ENCODE data around the gene SERINC2.

DNA sequence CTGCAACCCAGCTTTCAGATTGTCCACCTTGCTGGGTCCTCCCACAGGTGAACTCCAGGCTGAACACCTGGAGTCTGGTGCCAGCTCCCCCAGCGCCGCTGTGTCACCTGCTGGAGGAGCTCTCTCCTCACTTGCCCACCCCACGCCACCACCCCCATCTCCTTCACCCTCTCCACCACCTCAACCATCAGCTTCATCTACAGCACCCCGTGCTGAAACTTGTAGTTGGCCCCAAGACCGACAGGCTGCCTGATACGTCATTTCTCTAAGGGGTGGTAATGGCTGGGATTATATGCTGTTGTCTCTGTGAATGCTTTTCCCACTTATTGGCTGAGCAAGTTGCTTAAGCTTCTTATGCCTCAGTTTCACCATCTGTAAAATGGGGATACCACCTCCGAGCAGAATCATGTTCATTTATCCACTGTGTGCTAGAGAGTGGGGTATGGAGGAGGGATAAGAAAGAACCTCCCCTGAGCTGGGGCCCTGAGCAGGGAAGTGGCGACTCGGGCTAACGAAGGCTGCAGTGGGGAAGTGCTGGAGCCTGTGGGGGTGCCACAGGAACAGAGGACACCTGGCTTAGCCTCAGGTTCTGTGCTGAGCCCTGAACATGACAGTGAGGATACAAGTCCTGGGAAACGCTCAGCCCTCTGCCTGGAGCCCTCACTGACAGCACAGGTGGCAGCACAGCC, 3.1 kb downstream of the MATN1 start:
- PRO-cap, result no peak

GRCh38 chr1:30746287-30747338, 11.0 kb downstream of the LAPTM5 start:
- PRO-cap, result no peak

DNA sequence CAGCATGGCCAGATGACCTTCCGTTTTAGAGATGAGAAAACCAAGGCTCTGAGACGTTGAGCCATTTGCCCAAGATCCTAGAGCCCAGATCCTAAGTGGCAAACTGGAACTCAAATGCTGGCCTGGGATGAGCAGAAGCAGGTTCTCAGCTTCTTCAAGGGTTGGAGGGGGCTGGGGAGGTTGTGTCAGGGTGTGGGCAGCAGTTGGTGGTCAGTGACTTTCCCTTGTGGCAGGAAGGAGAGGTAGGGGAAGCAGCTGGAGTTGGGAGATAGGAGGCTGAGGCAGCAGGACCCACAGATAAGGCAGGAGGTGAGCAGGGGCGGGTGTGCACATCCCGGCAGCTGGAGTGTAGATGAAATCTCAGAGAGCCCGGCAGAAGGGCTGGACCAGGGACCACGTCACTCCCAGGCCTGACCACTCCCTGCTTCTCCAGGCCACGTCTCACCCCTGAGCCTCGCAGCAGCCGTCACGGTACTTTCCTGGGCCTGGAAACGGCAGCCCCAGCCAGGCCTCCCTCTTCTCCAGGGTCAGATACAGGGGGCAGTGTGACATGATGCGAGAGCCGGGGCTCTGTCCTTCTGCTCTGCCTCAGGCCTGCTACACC, 11.4 kb upstream of the LAPTM5 start:
- PRO-cap, result no peak

GRCh38 chr1:30780622-30780980, 23.0 kb upstream of the LAPTM5 start:
- PRO-cap, result no peak

DNA sequence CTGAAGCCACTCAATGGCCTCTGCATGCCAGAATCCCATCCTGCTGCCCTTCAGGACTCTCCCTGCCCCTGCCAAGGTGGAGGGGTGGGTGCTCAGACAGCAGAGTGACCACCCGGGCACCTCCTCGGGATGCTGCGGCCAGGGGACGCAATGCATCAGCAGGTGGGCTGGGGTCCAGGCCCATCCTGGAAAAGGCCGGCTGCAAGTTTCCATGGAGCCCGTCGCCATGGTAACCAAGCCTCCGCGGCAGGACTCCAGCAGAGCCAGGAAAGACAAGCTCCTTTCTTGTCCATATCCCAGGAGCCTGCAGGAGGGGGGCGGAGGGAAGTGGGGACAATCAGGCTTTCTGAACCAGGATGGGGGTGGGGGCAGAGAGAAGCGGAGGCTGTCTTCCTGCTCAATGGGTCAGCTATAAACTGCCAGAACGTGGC, 58.6 kb upstream of the LAPTM5 start:
- PRO-cap, result no peak

- PRO-cap, result no peak
Observed at GRCh38 chr1:30896967-30897392, 11.6 kb downstream of the SDC3 start.

GRCh38 chr1:30913642-30914099, 5.1 kb upstream of the SDC3 start:
- PRO-cap, result no peak

- PRO-cap, result no peak
Observed at GRCh38 chr1:30968067-30968326, 59.4 kb upstream of the SDC3 start.

DNA sequence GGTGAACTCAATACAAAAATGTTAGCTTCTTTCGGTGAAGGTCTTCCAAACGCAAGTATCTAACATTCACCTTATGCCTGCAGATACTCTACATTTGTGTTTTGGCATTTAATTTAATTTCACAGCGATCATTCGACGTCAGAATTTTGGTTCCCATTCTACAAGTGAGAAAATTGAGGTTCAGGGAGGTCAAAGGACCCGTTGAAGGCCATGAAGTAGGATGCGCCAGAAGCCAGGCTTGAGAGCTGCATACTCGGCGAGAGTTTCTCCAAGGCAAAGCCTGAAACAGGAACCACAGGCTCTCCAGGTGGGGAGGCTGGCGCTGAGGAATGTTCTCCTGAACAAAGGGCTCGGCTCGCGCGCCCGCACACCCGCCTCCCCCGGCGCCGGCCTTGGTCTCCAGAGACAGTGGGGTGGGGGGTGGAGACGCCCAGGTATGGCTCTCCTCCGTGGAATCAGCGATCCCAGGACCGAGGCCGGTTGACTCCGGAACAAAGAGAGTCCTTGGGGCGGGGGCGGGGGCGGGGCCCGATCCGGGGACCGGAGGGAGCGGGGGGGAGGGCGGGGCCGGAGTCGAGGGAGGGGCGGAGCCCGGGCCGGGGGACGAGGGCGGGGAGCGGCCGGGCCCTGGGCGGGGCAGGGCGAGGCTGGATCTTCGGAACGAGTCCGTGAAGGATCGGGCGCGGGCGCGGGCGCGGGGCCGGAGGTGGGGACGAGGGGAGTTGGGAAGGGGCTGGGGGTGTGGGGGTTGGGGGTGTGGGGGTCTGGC, 85.1 kb downstream of the NKAIN1 start:
- PRO-cap, result bidirectional peak, plus-strand start at position 658 of the sequence, minus-strand start at position 499 of the sequence

DNA sequence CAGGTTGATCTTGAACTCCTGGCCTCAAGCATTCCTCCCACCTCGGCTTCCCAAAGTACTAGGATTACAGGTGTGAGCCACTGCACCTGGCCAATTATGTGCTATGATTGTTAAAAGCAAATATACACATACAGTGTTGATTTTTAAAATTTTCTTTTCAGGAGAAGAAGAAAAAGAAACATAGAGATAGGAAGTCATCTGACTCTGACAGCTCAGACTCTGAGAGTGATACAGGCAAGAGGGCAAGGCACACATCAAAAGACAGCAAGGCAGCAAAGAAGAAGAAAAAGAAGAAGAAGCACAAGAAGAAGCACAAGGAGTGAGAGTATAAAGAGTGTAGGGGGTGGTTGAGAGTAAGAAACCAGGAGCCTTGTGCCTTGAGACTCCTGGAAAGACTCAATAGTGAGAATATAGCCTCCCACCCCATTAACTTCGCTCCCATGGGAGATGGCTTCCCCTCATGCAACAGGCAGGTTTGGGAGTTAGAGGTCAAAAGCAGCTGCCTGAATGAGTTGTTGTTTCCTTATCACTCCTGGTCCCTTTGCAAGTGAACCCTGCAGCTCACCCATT, 8.9 kb downstream of the FABP3 start:
- PRO-cap, result no peak

DNA sequence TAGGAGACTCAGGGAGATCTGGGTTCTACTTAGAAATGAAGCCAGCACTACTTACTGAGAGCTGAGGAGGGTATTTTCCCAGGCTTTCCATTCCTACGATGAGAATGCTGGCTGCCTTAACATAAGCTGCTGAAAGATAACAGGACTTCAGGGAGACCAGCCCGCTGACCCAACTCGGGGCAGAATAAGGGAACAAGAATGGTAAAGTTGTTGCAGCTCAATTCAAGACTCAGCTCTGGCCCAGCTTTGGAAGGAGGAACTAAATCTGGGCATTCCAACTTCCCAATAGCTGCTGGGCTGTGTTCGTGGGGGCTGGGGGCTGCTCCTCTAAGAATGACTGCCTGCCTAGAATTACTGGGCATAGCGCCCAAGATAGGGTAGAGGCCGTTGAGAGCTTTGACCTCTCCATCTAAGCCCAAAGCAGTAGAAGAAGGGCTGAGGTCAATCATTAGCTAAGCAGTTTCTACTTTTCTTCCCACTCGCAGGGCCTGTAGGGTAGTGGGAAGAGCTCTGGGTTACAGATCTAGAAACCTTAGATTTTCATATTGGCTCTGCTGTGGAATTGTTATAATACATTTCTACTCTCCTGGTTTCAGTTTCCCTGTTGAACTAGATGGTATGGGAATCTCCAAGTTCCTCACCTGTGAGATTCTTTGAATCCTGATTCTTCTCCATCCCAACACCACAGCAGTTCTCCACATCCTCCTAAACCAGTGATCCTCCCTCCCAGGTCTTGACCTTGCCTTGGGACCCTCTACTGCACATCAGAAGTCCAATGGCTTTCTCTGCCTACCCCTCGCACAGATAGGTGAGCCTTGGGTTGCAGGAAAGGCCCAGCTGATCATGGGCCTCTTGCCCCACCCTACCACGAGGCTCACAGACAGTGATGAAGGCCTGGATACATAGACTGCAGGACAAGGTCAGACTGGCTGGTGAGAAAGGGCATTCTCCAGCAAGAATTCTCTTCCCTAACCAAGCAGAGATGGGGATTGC, 1.1 kb downstream of the FABP3 start:
- PRO-cap, result no peak

- PRO-cap, result bidirectional peak, plus-strand start at chr1:31413213, minus-strand start at chr1:31413105
Observed at GRCh38 chr1:31412825-31413660, at the start of gene SERINC2. Gene SERINC2 (plus strand): TSS chr1:31413213.

- PRO-cap, result bidirectional peak, plus-strand start at chr1:31507427, minus-strand start at chr1:31507272
Observed at GRCh38 chr1:31506812-31507623, 69.3 kb upstream of the TINAGL1 start.

GRCh38 chr1:31548892-31549488, 27.3 kb upstream of the TINAGL1 start:
- PRO-cap, result unidirectional peak, plus-strand start at chr1:31549179; unidirectional peak, plus-strand start at chr1:31549199

DNA sequence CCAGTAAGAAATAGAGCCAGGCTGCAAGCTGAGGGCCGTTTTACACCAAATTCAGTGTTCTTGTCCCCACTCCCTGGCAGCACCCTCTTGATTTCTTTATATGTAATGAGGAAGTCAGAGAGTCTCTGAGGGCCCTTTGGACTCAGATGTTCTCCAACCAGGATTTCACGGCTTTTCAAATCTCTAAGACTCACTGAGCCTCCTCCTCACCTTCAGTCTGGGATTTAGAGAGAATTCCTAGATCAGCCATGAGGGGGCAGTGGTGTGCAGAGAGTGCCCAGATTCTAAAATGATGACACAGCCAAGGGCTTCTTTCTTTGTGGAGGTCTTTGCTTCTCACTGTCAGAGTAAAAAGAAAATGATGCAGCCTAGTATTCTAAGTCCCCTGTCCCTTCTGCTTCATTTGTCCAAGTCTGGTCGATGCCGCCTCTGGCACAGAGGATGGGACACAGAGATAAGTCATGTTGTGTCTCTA, 12.3 kb upstream of the TINAGL1 start:
- PRO-cap, result unidirectional peak, minus-strand start at position 102 of the sequence

- PRO-cap, result no peak
Observed at GRCh38 chr1:31576701-31577177, 424 bp downstream of the TINAGL1 start.

DNA sequence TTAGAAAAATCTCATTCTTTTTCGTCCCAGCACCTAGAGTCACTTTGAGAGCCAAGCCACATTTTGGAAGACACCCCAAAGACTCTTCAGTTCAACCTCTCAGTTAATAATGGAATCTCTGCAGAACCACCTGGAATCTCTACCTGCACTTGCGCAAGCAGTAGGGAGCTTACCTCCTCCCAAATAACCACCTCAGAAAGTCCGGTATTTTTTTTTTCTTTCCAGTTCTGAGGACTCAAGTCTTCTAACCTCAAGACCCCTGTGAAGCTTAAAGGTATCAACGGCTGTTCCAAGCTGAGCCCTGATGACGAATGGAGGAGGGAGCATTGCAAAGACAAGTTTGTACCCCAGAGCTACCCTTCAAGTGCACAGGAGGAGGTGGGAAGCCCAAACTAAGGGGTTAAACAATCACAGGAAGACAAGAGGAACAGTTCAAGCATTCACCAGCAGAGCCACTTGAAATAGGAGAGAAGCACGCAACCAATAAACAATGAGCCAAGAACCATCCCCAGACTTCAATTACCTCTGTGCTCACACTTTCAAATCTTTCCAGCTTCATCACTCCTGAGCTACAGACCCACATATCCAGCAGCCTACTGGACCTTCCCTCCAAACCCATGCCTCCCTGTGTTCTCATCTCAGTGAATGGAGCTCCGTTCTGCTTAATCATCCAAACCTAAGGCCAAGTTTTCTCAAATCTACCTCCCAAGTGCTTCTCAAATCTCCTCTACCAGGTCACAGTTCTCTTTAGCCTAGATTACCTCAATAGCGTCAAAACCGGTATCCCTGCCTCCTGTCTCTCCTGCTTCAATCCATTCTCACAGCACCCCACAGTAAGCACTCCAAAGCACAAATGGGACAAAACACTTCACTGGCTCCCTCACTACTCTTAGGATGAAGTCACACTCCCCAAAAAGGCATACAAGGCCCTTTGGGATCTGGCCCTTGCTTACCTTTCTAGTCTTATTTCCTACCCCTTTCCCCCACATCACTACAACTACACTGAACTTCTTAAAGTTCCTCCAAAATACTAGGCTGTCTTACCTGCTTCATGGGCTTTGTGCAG, 3.8 kb downstream of the PEF1 start:
- PRO-cap, result no peak

DNA sequence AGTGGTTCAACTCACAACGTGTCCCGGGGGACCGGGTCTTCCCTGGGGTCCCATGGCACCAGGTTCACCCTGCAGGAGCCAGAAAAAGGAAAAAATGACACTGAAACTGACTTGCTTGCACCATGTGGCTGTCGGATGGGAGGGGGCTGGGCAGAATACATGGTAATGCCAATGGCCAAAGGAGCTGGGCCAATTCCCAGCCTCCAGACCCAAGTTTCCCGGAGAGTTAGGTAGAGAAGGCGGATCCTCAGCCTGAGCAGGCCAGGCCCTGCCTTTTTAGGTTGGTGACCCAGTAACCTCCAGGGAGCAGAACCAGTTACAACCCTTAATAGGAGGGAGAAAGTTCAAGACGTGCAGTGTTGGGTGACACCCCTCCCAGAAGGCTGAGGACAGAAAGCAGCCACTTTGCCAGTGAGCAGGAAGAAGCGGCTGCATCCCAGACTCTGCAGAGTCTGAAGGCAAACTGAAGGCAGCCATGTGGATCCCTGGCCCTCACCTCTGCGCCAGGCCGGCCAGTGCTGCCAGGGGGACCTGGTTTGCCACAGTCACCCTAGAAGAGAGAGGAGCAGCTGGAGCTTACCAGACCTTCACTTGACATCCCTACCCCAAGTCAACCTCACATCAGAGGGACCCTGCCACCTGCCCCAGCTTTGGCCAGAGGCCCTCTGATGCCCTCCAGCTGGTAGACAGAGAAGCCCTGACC, 16.0 kb upstream of the PEF1 start:
- PRO-cap, result no peak

- PRO-cap, result bidirectional peak, plus-strand start at chr1:31666767, minus-strand start at chr1:31666538
Observed at GRCh38 chr1:31666146-31667052, 21.7 kb upstream of the PEF1 start.

GRCh38 chr1:31668649-31669059, 24.0 kb upstream of the PEF1 start:
- PRO-cap, result no peak